Endothelial cell (in vitro differentiated cells): ENCODE measurements around a stretch of chr11.

DNA sequence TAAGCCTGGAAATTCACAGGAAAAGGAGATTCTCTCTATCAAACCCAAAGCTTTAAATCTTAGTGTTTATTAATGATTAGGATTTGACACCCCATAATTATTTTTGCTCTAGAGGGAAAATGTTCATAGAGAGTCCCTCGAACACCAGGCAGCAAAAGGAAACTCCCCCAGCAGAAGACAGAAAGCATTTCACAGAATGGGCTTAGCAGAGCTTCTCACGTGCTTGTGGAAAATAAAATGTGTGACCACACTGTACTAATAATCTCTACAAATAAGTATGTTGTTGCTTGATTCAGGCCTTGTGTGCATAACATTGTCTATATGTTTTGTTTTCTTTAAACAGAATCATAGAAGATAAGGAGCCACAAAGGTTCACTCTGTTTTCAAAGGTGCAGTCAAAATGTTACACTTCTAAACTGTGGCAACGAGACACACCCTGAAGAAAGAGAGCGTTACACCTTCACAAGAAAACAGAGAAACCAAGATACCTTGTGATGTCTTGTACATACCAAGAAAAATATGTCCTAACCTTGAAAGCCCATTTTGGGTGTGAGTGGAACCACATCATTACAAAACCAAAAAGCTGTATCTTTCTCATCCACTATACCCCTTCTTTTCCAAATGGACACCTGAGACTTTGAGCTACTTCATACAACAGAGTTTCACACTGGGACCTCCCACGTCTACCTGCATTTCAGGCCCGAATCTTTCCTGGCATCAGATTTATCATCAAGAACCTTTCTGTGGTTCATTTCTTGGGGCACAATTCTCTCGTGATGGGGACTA, 282.5 kb downstream of the ETS1 start:
- PRO-cap = no peak

GRCh38 chr11:128424647-128425619, 162.4 kb downstream of the ETS1 start:
- PRO-cap = bidirectional peak, plus-strand start at chr11:128424997, minus-strand start at chr11:128424867

DNA sequence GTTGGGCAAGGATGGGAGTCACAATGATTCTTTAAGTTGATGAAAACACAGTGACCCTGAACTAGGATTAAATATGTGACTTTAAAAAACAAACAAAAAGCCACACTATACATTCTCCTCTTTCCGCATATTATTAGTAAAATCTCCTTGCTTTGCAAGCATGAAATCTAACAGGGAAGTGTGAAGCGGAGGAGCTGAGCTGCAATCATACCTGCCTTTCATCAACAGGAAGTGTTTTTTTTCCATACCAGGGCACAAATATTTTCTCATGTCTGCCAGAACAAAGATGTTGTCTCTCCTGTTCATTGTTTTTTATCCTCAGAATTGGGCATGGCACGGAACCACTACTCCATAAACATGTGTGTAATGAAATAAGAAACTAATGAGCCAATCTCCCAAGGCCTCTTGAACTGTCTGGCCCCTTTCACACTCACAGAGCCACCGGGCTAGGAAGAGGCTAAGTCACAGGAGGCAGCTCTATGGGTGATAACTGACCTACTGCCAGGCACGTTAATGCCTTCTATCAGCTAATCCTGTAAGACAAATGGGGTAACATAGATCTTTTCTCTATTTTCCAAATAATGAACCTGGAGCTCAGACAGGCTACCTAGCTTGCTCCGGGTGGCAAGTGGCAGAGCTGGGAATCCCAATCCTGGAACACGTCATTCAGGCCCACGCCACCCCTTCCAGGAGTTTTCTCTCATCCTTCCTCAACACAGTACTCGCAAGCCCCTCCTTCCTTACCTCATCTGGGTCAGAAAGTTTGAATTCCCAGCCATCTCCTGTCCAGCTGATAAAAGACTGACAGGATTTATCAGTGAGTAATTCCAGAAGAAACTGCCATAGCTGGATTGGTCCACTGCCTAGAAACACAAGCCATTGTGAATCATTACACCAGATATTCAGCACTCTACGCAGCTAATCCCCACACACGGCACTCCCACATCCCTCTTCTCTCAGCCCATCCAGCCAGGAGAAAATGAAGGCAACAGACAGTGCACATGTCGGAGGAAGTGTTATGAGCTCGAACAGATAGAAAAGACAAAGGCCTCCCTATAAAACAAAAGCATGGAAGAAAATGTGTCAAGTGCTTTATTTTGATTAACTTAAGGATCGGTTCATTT, 124.2 kb downstream of the ETS1 start:
- PRO-cap = no peak

DNA sequence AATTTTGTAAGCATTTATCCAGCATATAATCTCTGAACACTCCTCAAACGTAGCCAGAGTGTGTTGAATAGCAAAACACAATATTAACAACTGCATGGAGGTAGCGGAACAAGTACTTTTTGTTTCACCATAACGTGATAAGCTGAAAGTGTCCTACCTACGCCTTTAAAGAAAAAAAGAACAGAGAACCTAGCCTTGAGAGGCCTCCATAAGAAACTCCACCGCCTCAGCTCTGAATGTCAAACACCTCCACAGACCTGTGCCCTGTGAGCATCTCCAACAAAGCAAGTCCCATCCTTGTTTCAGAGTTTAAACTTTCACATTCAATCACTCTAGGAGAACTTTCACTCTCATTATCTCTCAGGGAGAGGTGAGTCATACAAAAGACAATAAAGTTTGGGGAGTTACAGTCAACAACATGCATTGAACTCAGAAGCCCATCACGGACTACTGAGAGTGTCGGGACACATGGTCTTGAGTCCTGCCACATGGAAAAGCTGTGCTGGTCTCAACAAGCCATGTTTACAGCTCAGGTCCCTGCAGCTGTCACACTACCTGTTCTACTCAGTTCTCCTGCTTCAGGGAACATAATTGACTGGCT, 115.3 kb downstream of the ETS1 start:
- PRO-cap = no peak

- PRO-cap = no peak
Measured at GRCh38 chr11:128500178-128500560, 87.2 kb downstream of the ETS1 start.

DNA sequence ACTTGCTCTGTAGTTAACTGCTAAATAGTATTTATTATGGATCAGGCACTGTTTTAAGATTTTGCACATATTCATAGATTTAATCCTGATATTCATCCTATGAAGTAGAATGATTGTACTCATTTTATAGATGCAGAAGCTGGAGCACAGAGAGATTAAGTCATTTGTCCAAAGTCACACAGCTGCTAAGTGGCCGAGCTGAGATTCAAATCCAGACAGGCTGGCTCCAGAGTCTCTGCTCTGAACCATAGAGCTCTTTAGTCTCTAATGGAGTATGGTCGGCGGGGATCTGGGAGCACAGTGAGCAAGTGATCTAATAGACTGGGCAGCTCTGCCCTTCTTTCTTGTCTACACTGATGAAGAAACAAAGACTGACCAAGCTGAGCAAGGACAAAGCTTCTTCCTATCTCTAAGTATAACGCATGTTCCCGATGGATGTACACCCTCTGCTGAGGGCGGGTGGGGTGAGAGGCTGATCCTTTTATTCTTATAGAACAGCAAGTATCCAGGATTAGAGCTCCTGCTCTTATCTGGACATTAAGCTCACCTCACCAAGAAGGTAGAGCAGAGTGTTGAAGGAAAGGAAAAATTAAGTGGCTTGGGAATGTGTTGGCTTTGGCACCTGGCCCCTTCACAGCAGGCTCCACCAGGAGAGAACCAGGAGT, 68.8 kb downstream of the ETS1 start:
- PRO-cap = no peak

- PRO-cap = bidirectional peak, plus-strand start at chr11:128522601, minus-strand start at chr11:128522332; bidirectional peak, plus-strand start at chr11:128522780, minus-strand start at chr11:128522748
Measured at GRCh38 chr11:128522072-128523057, 65.0 kb downstream of the ETS1 start.

- PRO-cap = no peak
Measured at GRCh38 chr11:128561133-128561415, 26.3 kb downstream of the ETS1 start.

GRCh38 chr11:128575990-128576614, 11.3 kb downstream of the ETS1 start:
- PRO-cap = unidirectional peak, minus-strand start at chr11:128576084

DNA sequence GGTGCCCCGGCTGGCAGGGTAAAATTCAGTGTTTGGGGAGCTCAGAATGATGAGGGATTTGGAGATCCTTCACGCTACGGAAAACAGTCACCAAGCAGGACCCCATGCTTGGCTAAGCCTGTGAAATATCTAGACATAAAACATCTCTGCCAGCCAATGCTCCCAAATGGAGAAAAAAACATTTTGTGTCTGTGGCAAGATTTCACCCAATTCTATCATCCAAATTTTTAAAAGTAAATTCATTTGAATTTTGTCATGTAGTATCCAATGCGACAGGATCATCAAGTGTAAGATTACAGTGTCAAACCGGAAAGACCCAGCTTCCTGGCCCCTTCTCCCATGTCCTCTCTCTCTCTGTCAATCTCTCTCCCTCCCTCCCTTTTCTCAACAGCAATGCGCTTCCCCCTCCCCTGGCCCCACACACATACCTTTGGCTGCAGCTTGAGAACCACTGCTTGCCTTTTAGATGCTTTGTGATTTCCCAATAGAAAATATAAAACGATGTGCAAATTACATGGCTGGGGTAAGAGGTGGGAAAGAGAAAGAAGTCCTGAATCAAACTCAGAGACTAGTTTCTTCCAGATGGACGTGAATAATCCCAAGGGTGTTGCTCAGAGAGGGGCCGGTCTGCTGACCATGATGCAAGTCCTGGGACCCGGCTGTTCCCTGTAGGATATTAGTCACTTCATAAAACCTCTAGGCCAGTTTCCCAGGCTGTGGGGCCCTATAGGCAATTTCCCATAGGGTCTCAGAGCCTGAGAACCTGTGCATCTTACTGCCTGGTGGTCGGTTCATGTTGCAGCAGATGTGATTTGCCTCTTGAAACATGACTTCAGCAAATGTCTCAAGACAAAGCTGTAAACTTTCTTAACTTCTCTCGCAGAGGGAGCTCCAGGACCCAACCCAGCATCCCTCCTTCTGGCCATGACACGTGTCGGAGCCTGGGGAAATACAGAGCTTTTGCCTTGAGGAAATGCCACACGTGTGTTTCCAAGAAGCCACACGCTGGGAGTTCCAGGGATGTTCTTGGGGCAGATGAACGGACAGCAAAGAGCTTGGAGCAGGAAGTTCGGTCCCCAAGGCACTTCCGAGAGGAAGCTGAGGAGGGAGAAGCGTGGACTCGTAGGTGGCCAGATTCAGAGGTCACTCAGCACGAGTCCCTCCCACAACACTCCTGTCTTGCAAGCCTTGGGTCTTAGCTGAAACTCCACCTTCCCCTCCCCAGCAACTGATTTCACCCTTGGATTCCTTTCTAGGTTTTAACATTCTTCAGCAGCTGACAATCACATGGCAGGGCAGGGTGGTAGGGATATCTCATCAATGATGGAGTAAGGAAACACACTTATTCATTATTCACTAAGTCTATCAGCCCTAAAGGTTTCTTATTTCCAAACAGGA, 34.4 kb upstream of the ETS1 start:
- PRO-cap = unidirectional peak, minus-strand start at position 1,051 of the sequence

GRCh38 chr11:128624218-128625386, 37.2 kb upstream of the ETS1 start:
- PRO-cap = no peak

DNA sequence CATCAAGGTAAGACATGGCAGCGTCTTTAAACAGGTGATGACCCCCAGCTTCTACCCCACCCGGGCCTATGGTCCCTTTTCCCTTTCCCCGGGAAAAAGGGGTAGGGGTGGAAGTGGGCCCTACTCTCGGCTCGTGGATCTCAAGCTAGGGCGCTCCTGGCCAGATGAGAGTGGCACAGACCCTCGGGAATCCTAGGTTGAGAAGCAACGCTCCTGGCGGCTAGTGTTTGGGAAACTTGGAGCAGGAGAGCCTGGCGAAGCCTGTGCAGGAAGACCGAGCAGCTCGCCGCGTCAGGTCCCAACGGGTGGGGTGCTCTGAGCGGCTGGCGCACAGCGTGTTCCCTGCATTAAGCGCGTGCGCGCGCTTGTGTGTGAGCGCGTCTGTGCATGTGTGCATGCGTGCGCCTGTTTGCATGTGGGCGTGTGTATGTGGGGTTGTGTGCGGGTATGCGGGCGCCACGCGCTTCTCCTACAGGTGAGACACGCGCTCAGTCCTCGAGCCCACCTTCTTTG, 7.1 kb upstream of the FLI1 start:
- PRO-cap = bidirectional peak, plus-strand start at position 294 of the sequence, minus-strand start at position 317 of the sequence

DNA sequence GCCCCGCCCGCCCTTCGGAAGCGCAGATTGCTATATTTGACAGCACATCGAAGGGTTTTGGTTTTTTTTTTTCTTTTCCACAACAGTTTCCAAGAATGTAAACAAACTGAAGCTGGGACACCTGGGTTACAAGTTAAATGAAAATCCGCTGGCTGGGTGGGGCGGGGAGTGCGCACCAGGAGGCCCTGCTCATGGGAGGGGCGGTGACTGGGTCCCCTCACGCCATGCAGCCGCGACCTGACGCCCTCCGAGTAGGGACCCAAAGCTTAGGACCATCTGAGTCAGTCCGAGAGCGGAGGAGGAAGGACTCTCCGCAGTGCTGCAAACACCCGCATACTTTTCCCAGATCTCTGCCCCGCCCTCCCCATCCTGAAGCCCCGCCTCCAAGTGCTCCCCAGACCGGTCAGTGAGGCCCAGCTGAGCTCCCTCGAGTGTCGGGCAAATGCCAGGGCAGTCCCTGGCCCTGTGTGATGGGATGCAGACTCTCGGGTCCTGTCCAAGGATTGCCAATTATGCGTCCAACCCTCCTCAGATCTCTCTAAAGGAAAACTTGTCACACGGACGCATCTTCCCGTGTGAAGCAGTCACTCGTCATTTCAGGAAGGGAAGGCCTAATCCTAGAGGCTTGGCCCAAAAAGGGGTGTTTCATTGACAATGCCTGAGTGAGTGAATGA, 6.5 kb upstream of the FLI1 start:
- PRO-cap = bidirectional peak, plus-strand start at position 453 of the sequence, minus-strand start at position 278 of the sequence; bidirectional peak, plus-strand start outside the sequence, minus-strand start at position 549 of the sequence

DNA sequence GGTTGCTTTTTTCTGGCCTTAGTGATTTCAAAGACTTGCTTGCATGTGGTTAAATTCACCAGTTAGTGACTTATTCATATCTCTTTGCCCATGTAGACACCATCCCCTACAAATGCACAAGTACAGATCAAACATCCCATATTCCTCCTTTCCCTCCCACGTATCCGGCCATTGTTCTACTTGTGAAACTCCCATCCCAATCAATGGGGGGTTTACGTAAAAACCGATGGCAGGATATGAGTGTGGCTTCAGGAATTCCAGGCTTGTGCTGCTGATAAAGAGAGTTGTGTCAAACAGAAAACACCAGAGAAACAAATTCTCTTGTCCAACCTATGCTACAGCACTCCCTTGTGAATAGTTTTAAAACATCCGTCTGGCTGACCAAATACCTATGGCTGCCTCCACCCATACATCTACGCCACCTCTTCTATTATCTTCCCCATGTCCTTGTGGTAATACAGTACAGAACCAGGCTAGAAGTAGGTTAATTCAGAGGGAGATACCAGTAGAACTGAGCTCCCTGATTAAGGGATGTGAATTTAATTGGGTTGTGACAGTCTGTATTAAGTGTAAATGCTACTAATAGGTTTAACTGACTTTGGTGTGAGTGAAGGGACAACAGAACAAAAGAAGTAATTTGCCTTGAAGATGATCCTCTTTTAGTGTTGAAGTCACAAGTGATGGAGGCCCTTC, 15.6 kb downstream of the FLI1 start:
- PRO-cap = bidirectional peak, plus-strand start at position 314 of the sequence, minus-strand start at position 116 of the sequence

DNA sequence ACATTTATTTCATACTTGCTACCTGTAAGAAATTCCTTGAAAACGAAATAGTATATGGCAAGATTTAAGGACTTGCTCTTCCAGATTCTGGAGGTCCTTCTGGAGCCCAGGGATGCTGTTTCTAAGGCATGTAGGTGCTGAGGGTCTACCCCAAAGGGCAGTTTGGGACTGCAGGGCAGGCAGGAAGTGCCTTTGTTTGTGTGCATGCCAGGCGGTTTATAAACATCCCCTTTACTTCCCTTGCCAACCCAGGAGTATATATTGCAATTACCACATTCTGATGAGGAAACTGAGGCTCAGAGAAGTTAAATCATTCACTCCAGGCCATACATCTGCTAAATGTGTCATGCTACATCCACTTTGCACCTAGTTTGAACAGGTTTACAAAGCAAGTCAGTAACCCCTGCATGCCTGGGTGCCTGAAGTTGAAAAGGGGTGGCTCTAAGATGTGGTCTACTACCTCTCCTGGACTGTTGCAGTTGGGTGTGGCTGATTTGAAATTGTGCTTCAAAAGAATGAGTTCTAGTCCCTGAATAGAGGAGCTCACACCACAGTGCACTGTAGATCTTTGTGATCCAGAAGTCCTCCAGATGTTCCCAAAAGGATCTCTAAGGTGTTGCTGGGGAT, 23.6 kb downstream of the FLI1 start:
- PRO-cap = no peak

DNA sequence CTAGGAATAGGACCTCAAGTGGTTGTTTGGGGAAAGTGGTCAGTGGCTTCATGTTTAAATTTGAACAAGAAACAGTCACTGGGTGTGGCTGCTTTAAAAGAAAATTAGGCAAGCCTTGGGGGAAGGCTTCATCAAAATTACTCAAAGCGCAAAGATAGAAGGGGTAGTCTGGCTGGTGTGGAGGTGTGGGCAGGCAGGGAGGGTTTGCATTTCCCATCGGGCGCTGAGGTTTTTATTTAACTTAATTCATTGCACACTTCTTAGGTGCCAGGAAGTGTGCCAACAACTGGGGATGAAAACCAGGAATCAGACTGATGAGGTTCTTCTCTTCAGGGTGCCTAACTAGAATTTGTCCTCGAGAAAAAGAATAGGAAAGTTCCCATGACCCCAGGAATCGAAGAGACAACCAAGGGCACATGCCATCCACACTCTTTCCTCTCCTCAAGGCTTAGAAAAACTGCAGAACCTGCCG, 52.1 kb downstream of the FLI1 start:
- PRO-cap = no peak

DNA sequence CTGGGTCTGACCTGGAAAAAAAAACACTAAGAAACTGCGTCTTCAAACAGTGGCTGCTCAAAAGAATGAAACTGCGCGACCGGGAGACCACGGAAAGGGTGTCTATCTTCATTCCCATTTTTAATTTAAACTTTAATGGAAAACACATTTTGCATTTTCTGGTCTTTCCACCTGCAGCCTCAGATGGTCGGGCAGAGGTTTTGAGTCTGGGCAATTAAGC, 83.4 kb downstream of the FLI1 start:
- PRO-cap = no peak

- PRO-cap = no peak
Measured at GRCh38 chr11:128908306-128909068, 17.3 kb downstream of the KCNJ5 start.

DNA sequence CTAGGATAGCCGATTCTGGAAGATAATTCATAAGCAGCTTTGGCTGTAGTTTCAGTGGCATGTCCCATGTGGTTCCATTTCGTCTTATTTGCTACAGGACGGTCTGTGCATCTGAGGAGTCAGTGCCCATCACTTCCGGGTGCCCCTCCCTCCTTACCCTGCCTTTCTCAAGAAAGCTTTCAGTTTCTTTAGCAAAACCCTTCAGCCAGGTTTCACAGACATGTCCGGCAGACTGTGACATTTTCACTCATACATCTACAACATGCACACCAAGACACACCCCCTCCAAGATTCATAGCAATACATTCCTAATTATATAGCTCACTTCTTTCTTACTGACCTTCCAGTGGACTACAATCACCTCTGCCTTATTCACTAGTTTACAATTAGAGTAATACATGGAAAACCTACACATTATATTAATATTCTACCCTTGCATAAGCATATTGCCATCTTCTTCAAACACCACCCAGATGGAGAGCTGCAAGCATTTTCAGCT, 14.2 kb downstream of the TP53AIP1 start:
- PRO-cap = no peak

- PRO-cap = bidirectional peak, plus-strand start at chr11:128936843, minus-strand start at chr11:128936635
Measured at GRCh38 chr11:128936556-128937144, 6.0 kb downstream of the TP53AIP1 start.